Transverse colon (tissue), 4 donors: ENCODE measurements around the genes ACOX3, USP17L17, USP17L25 and USP17L30.

GRCh38 chr4:8204666-8205567 is 5.8 kb downstream of the SH3TC1 start:
- PRO-cap = no peak
- RAMPAGE, long total RNA, 4 experiments = no peak in any of the 4 experiments

DNA sequence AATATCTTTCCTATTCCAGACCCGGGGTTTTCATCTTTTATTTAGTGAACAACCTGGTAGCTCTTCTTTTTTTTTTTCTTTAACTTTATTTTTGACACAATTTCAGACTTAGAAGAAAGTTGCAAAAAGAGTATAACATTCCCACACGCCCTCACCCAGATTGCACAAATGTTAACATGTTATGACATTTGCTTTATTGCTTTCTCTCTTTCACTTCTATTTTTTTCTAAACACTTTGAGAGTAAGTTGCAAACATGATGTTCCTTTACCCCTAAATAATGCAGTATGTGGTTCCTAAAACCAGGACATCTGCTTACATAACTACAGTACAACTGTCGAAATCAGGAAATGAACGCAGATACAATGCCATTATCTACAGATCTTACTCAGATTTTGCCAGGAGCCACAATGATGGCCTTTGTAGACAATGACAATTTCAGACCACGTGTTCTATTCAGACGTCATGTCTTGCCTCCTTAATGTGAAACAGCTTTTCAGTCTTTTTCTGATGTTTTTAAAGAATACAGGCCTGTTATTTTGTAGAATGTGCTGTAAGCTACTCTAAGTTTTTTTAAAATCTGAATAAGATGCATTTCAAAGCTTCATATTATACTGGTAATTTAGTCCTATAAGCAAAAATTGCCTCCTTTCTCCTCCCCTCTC is 22.4 kb downstream of the SH3TC1 start:
- PRO-cap = no peak
- RAMPAGE, long total RNA, 4 experiments = no peak in any of the 4 experiments

DNA sequence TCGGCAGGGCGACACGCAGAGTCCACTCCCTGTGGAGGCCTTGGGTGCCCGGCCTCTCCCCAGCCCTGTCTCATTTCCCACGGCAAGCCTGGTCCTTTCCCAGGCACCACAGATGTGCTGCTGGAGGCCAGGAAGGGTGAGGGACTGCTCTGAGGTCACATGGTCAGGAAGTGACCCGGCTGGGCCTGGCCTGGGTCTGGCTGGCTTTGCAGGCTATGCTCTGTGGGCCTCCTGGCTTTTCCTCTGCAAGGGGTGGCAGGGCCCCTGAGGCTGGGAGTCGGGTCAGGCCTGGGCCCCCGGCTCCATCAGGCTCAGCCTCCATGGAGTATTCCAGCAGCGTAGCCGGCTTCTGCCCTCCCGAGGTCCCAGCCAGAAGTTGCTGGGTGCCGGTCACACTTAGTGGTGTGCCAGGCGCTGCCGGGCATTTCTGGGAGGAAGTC is 3.4 kb downstream of the HTRA3 start:
- PRO-cap = unidirectional peak, minus-strand start at position 114 of the sequence
- RAMPAGE, long total RNA, 4 experiments = no peak in any of the 4 experiments

- PRO-cap = no peak
- RAMPAGE, long total RNA, 4 experiments = no peak in any of the 4 experiments
These were observed 82.4 kb downstream of the HTRA3 start for GRCh38 chr4:8352091-8352307.

GRCh38 chr4:8364142-8364730 is 76.3 kb downstream of the ACOX3 start:
- PRO-cap = no peak
- RAMPAGE, long total RNA, 4 experiments = no peak in any of the 4 experiments

DNA sequence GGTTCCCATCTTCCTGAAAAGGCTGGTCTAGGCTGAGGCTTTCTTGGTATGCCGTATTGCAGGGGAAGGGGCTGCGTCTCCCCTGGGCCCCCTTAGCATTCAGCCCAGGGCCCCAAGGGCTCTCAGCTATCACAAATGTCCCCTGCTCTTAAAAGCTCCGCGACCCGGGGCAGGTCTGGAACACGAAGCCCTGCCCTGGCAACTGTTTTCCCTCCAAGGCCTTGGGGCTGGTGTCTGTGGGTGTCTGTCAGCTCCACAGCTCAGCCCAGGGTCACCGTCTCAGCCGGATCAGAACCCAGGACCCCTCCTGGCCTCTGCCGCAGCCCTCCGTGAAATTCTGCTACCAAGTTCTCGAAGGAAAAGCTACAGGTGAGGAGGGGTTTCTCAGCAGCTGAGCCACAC is 61.3 kb downstream of the ACOX3 start:
- PRO-cap = no peak
- RAMPAGE, long total RNA, 4 experiments = start-site peak on the minus strand in 1 of 4 experiments, centred at position 142 of the sequence, 5 reads per replicate

GRCh38 chr4:8399001-8399339 is 41.6 kb downstream of the ACOX3 start:
- PRO-cap = no peak
- RAMPAGE, long total RNA, 4 experiments = start-site peak on the minus strand in 1 of 4 experiments, at chr4:8399062-8399258 at its widest, 9 reads per replicate

GRCh38 chr4:8439931-8440943 is at the start of gene ACOX3:
Gene ACOX3, minus strand, starts transcription at chr4:8440723.
- PRO-cap = bidirectional peak, plus-strand start at chr4:8440780, minus-strand start at chr4:8440723
- RAMPAGE, long total RNA, 4 experiments = start-site peak on the minus strand in 2 of 4 experiments, at chr4:8440719-8440753 at its widest, 15 to 105 reads per replicate

GRCh38 chr4:8478465-8478850 is 37.9 kb downstream of the TRMT44 start:
- PRO-cap = no peak
- RAMPAGE, long total RNA, 4 experiments = no peak in any of the 4 experiments

GRCh38 chr4:8478857-8479584 is 38.4 kb downstream of the TRMT44 start:
- PRO-cap = no peak
- RAMPAGE, long total RNA, 4 experiments = no peak in any of the 4 experiments

GRCh38 chr4:8506667-8507140 is 66.1 kb downstream of the TRMT44 start:
- PRO-cap = no peak
- RAMPAGE, long total RNA, 4 experiments = no peak in any of the 4 experiments

- PRO-cap = no peak
- RAMPAGE, long total RNA, 4 experiments = no peak in any of the 4 experiments
These were observed 585 bp downstream of the CPZ start for GRCh38 chr4:8593163-8593536.

DNA sequence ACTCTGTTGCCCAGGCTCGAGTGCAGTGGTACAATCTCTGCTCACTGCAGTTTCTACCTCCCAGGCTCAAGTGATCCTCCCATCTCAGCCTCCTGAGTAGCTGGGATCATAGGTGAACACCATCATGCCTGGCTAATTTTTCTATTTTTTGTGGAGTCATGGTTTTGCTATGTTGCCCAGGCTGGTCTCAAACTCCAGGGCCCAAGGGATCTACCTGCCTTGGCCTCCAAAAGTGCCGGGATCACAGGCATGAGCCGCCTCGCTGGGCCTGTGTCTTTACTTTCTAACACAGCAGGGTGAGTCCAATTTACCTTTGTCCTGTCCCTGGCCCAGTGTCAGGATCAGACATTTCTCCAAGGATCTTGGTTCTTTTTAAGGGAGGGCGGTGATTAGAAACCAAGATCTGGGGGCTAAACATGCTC is 31.6 kb upstream of the HMX1 start:
- PRO-cap = no peak
- RAMPAGE, long total RNA, 4 experiments = no peak in any of the 4 experiments

- PRO-cap = no peak
- RAMPAGE, long total RNA, 4 experiments = no peak in any of the 4 experiments
These were observed at the start of gene USP17L17 for GRCh38 chr4:9243501-9244046. Gene USP17L17, plus strand, starts transcription at chr4:9243879.

DNA sequence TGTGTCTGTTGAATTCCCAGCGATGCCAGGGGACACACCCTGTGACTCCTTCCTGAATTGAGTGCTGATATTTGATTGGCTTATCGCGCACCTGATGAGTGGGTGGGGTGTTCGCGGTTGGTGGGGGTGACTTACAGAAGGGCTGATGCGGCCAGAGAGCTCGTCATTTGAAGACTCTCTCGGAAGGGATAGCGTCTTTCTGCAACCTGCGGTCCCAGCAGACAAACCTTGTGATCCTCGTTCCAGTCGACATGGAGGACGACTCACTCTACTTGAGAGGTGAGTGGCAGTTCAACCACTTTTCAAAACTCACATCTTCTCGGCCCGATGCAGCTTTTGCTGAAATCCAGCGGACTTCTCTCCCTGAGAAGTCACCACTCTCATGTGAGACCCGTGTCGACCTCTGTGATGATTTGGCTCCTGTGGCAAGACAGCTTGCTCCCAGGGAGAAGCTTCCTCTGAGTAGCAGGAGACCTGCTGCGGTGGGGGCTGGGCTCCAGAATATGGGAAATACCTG is at the start of gene USP17L25:
Gene USP17L25, plus strand, starts transcription at position 252 of the 517 bp plus-strand sequence.
- PRO-cap = no peak
- RAMPAGE, long total RNA, 4 experiments = no peak in any of the 4 experiments

DNA sequence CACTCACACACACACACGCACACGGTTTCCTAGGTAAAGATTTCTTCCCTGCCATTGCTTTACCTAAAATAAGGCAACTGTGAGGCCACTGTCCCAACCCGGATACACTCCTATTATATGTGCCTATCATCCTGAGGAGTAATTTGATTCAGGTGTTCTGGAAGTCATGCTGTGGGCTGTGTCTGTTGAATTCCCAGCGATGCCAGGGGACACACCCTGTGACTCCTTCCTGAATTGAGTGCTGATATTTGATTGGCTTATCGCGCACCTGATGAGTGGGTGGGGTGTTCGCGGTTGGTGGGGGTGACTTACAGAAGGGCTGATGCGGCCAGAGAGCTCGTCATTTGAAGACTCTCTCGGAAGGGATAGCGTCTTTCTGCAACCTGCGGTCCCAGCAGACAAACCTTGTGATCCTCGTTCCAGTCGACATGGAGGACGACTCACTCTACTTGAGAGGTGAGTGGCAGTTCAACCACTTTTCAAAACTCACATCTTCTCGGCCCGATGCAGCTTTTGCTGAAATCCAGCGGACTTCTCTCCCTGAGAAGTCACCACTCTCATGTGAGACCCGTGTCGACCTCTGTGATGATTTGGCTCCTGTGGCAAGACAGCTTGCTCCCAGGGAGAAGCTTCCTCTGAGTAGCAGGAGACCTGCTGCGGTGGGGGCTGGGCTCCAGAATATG is at the start of gene USP17L30:
Gene USP17L30, plus strand, starts transcription at position 429 of the 683 bp plus-strand sequence.
- PRO-cap = no peak
- RAMPAGE, long total RNA, 4 experiments = no peak in any of the 4 experiments

- PRO-cap = no peak
- RAMPAGE, long total RNA, 4 experiments = no peak in any of the 4 experiments
These were observed 18.2 kb downstream of the USP17L30 start for GRCh38 chr4:9381159-9381500.

GRCh38 chr4:9905537-9906051 is 115.7 kb downstream of the SLC2A9 start:
- PRO-cap = no peak
- RAMPAGE, long total RNA, 4 experiments = no peak in any of the 4 experiments

DNA sequence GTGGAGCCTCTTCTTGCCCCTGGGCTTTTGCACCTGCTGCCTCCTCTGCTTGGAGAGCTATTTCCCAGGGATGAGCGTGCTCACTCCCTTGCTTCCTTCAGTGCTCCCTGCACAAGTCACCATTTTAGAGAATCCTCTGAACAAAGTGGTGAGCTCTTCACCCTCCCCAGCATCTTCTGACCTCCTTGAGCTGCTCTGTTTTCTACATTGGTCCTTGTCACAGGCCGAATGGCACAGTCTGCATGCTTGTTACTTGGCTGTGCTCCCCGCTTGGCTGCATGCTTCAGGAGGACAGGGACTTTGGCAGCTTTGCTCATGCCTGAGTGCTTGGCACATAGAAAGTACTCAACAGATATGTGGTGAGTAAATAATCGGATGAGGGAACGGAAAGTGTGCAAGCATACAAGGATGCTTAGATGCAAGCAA is 31.5 kb downstream of the SLC2A9 start:
- PRO-cap = no peak
- RAMPAGE, long total RNA, 4 experiments = no peak in any of the 4 experiments

DNA sequence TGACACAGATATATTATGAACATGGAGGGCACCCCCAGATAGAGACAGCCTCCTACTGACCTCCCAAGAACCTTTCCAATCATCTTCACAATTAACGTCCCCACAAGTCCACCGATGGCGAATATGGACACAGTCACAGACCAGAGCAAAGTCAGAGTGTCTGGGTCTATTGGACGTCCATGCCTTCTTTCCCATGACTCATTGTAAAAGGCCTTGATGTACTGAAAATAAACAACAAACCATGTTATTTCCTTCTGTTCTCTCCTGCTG is 24.6 kb downstream of the SLC2A9 start:
- PRO-cap = no peak
- RAMPAGE, long total RNA, 4 experiments = no peak in any of the 4 experiments